ENCODE measurements around the gene AMHR2.

DNA sequence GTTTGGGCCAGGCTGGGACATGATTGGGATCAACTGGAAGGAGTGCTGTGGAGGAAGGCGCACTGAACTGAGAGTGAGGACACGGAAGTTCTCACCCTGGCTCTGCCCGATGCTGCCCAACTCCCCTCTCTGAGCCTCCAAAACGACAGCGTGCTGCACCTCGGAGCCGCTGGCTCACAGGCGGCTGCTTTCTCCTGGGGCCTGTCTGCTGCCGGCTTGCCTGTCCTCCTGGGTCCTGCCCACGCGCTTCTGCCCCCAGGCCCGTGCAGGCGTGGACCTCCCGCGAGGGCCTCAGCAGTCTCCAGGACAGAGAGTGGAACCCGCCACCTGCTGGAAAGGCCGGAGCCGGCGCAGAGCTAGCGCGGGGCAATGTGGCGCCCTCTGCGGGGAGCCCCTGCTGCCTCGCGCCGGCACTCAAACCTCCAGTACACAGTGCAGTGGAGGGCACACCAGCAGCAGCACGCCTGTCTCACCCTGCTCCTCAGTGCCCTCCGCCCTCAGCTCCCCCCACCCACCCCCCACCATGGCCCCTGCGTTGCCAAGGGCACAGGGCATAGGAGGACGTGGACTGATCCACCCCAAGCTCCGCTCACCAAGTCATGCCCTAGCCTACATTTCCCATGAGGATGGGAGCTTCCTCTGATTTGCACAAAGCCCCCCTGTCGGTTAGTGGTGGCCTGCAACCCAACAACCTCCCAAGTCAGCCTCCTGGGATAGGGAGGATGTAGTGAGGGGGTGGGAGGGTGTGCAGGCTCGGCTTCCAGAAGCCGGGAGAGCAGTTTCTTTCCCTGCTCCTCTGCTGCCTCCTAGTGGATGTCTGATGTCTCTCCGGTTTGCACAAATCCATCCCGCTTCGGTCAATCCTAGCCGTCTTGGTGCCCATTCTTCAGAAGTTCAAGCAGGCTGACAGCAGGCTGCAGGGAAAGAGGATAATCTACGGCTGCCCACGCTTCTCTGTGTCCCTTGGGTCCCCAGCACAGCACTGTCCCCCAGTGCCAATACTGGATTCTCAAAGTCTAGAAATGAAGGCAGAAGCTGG is 25.3 kb downstream of the KRT8 start:
- PRO-cap: bidirectional peak, plus-strand start at position 425 of the sequence, minus-strand start at position 251 of the sequence

GRCh38 chr12:52912885-52913893 is 8.3 kb upstream of the KRT8 start:
- PRO-cap: no peak

GRCh38 chr12:52927141-52927830 is 21.6 kb upstream of the KRT18 start:
- PRO-cap: no peak

DNA sequence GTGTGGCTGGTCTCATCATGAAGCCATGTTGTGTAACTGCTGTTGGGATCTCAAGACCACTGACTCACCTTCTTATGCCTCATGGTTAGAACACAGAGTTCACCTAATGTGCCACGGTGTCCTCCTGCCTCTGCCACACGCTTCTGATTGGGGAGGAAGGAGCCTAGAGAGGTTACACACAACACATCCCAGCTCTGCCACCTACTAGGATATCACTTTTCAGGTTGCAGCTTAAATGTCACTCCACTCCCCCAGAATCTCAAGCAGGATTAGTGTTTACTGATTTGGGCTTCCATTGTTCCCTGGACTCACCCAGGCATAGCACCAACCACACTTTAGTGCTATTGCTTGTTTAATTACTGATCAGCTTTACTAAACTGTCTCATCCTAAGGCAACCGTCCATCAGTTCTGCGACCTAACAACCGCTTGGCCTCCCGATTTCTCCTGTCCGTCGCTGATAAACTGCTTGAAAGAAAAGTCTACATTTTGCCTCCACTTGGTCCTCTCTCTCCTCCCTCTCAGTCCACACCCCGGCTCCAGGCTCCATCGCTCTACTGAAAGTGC is 6.1 kb upstream of the KRT18 start:
- PRO-cap: no peak

DNA sequence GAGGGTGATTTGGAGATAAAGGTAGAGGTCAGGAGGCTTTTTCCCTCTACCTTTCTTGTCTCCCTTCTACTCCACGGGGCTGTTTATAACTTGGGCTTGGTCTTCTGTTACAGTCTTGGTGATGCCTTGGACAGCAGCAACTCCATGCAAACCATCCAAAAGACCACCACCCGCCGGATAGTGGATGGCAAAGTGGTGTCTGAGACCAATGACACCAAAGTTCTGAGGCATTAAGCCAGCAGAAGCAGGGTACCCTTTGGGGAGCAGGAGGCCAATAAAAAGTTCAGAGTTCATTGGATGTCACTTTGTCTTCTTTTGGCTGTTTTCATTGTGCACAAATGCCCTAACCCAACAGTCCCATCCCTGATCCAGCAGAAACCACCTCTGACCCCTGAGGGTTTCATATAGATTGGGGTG is 3.7 kb downstream of the KRT18 start:
- PRO-cap: no peak

- PRO-cap: no peak
These were observed 10.1 kb downstream of the EIF4B start for GRCh38 chr12:53016497-53016696.

DNA sequence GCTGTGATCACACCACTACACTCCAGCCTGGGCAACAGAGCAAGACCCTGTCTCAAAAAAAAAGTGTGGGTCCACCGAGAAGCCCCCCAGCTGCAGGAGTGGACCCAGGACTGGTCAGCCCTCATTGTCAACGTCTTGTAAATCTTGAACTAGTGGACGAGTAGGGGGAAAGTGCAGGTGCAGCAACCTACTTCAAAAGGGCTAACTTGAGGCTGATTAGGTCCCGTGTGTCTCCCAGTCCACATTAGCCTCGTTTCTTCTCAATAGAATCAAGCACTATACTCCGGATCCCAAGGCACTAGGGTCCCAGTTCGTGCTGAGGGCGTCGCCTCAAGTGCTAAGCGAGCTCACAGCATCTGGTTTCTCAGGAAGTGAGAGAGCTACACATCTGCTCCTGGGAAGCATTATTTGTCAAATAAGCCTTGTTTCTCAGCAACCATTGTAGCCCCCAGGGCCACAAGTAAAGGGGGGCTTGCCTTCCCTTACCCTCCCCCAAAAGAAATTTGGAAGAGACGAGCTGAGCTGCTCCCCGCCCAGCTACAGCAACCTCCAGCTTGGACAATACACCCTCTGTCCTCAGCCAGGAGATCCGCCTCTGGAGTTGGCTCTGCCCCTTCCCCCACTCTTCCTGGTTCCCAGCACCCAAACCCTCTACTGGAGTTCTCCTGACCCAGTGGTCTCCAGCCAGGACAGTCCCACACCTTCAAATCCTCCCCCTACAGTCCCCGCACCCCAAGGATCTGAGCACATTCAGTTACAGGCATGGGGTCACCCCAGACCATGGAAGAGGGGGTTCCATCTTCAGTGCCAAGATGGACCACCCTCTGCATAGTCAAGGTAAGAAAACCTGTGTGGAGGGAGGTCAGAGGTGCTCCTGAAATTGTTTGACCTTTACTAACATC is 5.8 kb upstream of the TNS2 start:
- PRO-cap: no peak

- PRO-cap: bidirectional peak, plus-strand start at chr12:53047059, minus-strand start at chr12:53047065; bidirectional peak, plus-strand start at chr12:53047504, minus-strand start at chr12:53047291
These were observed 3.0 kb upstream of the TNS2 start for GRCh38 chr12:53046648-53047533.

GRCh38 chr12:53060406-53061207 is 10.7 kb downstream of the TNS2 start:
- PRO-cap: no peak

- PRO-cap: no peak
These were observed 1.6 kb upstream of the SPRYD3 start for GRCh38 chr12:53080795-53081257.

DNA sequence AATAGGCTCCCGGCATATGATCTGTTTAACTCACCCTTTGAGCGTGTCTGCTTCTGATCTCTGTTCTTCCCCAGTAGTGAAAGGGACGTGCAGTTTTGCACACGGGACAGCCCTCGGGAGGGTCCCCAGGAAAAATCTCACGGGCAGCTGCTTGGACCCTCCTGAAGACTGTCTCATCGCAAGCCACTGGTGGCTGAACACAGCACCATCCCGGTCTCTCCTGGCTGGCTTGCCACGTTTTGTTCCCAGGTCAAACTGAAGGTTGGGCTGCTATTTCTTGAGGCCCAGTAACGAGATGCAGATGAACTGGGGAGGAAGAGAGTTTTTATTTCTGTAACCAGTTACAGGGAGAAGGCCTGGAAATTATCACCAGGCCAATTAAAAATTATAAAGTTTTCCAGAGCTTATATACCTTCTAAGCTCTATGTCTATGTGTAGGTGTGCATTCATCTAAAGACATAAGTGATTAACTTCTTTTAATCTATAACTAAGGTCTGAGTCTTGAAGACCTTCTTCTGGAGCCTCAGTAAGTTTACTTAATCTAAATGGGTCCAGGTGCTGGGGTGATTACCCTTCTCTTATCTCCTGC is 10.1 kb downstream of the SOAT2 start:
- PRO-cap: no peak

- PRO-cap: no peak
These were observed 28.2 kb downstream of the SOAT2 start for GRCh38 chr12:53131533-53131811.

- PRO-cap: bidirectional peak, plus-strand start at chr12:53159627, minus-strand start at chr12:53159444
These were observed 21.2 kb upstream of the ZNF740 start for GRCh38 chr12:53159163-53159803.

DNA sequence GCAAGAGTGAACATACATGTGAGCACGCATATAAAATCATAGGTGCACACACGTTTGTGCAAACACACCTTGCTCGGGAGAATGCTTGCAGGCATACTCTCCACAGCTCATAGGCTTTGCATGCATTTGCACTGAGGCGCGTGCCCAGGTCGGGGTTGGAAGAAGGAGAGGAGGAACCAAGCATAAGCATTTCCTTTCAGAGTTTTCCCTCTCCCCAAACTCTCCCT is 11.5 kb downstream of the RARG start:
- PRO-cap: no peak

DNA sequence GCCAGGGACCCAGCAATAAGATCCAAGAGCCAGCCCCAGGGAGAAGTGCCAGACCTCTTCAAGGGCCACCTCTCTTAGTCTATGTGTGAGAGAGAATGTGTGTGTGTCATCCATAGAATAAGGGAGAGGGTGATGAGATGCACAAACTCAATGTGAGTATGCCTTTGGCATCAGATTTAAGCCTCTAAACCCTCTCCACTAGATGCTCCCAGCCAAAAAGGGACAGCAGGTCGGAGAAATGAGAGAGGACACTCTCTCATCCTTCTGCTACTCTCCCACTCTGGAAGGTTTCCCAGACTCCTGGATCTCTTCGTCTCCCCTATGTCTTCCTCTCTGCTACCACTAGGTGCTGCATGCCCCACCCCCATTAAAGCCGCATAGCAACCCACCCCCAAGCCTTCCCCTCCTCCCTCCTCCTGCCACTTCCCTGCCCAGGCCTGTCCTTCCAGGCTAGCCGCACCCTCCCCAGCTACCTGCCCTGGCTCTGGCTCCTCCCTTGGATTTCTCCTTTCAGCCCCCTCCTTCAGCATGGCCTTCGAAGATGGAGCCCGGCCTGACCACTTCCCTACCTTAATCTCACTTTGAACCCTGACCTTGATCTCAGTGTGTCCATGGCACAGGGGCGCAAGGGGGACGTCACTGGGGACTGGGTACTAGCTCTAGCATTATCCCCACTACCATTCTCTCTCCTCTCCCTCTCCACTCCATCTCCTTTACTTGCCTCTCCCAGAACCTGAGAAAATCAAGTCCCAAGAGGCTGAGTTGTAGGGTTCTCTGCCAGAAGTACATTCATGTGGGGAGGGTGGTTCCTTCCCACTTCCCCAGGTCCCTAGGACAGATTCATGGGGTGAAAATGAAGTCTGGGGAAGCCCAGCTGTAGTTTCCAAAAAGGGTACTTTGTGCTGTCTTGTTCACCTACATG is 7.4 kb downstream of the RARG start:
- PRO-cap: no peak

DNA sequence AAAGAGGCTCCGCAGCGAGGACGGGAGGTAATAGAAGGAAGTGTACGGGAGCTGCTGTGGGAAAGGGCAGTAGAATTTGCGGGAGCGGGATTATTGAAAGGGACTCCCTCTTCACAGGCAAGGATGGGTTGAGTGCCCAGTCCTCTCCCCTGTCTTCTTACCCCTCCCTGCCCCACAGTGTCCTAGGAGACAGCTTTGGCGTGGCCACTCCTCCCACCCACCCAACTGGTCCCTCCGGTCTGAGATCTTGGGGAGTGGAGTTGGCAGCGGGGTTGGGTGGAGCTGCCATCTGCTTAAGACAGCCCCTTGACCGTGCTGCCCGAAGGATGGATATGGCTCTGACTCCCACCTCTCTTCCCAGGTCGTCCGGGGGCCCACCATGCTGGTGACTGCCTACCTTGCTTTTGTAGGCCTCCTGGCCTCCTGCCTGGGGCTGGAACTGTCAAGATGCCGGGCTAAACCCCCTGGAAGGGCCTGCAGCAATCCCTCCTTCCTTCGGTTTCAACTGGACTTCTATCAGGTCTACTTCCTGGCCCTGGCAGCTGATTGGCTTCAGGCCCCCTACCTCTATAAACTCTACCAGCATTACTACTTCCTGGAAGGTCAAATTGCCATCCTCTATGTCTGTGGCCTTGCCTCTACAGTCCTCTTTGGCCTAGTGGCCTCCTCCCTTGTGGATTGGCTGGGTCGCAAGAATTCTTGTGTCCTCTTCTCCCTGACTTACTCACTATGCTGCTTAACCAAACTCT is 736 bp downstream of the MFSD5 start:
- PRO-cap: no peak

DNA sequence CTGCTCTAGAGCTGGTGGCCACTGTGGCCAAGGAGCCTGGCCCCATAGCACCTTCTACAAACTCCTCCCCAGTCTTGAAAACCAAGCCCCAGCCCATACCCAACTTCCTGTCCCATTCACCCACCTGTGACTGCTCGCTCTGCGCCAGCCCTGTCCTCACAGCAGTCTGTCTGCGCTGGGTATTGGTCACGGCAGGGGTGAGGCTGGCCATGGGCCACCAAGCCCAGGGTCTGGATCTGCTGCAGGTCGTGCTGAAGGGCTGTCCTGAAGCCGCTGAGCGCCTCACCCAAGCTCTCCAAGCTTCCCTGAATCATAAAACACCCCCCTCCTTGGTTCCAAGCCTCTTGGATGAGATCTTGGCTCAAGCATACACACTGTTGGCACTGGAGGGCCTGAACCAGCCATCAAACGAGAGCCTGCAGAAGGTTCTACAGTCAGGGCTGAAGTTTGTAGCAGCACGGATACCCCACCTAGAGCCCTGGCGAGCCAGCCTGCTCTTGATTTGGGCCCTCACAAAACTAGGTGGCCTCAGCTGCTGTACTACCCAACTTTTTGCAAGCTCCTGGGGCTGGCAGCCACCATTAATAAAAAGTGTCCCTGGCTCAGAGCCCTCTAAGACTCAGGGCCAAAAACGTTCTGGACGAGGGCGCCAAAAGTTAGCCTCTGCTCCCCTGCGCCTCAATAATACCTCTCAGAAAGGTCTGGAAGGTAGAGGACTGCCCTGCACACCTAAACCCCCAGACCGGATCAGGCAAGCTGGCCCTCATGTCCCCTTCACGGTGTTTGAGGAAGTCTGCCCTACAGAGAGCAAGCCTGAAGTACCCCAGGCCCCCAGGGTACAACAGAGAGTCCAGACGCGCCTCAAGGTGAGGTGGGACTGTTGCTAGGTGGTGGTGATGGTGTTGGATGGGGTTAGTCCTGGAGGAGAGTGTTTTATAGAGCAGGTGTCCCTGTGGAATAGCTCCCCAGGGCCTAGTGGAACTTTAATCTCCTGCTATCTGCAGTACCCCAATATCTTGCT is 9.0 kb upstream of the PFDN5 start:
- PRO-cap: no peak

- PRO-cap: no peak
These were observed 345 bp downstream of the PFDN5 start for GRCh38 chr12:53295755-53296018.

- PRO-cap: no peak
These were observed 3.4 kb downstream of the SP1 start for GRCh38 chr12:53383421-53383788.

DNA sequence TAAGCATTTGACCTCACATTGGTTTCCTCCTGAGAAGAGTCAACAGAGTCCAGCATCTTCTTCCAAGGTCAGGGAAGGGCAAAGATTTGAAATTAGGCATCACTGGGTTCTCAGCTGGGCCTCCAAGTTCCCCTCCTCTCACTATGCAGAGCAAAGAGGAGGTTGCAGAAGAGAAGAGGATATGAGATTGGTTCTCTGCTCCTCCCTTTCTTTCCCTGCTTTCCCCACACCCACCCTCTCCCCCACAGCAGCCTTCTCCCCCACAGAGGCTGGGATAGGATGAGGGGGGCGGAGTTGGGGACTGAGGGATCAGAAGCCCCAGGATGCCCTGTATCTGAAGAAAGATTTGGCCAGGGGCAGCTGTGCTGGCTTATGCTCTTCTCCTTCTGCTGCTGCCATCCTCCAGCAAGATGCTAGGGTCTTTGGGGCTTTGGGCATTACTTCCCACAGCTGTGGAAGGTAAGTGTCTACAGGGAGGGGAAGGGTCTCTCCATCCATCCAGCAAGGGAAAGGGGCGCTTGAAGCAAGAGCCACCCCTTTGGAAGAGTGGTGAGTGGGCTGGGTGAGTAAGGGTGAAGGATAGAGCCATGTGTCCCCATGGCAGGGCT is at the start of gene AMHR2:
TSS of gene AMHR2 (plus strand) at position 331 of the 608 bp plus-strand sequence.
- PRO-cap: no peak